Epidermal melanocyte (primary cell): ENCODE results near the gene PLCL2.

- RRBS, result no CpG with 5 or more reads among the region's 5 CpGs
Observed at GRCh38 chr3:16371474-16371847, 106.4 kb downstream of the OXNAD1 start.

DNA sequence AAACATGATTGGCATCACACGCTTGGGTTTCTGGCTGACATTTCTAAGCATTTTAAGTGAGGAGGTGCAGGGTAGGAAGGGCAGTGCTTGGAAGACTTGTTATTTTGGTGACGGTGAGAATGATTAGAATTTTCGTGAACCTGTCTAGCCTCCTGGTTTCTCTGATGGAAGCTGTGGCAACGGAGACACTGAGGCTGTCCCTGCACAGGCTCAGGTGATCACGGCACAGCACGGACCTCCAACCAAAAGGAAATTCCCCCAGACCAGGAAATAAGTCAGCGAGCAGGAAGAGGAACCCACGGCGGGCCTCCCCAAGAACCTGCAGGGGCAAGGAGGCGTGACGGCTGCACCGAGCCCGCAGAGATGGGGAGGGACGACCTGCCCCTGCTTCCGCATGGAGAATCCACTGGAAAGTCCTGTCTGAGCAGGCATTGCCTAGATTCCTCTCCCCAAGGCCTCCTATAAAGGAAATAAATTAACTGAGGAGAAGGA is 109.6 kb downstream of the OXNAD1 start:
- RRBS, result no CpG with 5 or more reads among the region's 15 CpGs

DNA sequence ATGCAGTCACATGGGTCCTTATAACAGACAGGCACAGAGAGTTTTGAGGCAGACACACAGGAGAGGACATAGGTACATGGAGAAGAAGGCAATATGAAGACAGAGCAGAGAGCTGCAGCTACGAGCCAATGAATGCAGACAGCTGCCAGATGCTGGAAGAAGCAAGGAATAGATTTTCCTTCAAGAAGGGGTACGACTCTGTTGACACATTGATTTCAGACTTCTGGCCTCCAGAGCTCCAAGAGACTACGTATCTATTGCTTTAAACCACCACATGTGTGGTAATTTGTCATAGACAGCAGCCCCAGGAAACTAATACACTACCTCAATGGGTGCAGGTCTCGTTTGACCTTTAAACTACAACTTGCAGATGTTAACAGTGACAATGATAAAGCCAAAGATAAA is 51.0 kb downstream of the RFTN1 start:
- RRBS, result no CpG with 5 or more reads among the region's 4 CpGs

GRCh38 chr3:16467370-16467897 is 46.1 kb downstream of the RFTN1 start:
- RRBS, result 74% methylated on average over 4 of the region's 10 CpGs

DNA sequence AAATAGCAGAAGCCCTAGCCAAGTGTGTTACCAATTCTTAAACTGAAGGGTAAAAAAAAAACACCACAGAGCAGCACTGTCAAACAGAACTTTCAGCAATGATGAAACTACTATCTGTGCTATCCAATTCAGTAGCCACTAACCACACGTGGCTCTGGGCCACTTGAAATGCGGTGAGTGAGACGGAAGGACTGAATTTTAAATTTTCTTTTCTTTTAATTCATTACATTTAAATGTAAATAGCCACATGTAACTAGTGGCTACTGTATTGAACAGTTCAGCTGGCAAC is 4.8 kb downstream of the RFTN1 start:
- RRBS, result no CpG with 5 or more reads among the region's 3 CpGs

GRCh38 chr3:16512647-16513400 is 675 bp downstream of the RFTN1 start:
- RRBS, result 5% methylated on average over 8 of the region's 48 CpGs

GRCh38 chr3:16842783-16843257 is 41.9 kb upstream of the PLCL2 start:
- RRBS, result no CpG with 5 or more reads among the region's 7 CpGs

GRCh38 chr3:16881813-16882798 is 2.6 kb upstream of the PLCL2 start:
- RRBS, result no CpG with 5 or more reads among the region's 9 CpGs

DNA sequence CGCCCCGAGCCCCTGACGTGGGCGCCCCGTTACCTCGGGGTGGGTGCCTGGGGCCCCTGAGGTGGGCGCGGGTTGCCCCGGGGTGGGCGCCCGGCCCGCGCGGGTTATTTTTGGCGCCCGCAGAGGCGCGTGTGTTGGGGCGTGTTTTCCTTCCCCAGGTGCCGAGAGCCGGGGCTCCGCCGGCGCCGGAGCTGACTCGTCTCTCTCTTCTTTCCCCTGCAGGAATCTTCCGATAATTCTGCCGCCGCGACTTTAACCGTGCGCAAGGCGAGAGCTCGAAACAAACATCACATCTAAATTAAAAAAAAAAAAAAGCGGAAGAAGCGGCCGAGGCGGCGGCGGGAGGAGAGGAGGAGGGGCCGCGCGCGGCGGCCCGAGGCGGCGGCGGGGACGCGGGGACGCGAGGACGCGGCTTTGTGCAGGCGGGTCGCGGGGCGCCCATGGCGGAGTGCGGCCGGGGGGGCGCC is at the start of gene PLCL2:
Gene PLCL2 (plus strand): TSS at position 356 of the 467 bp plus-strand sequence.
- RRBS, result 3% methylated on average over 16 of the region's 63 CpGs

GRCh38 chr3:16900738-16901501 is 16.2 kb downstream of the PLCL2 start:
- RRBS, result no CpG with 5 or more reads among the region's 4 CpGs

GRCh38 chr3:17087947-17088414 is 203.2 kb downstream of the PLCL2 start:
- RRBS, result no CpG with 5 or more reads among the region's 3 CpGs

GRCh38 chr3:17182816-17183320 is 298.1 kb downstream of the PLCL2 start:
- RRBS, result no CpG with 5 or more reads among the region's 4 CpGs

DNA sequence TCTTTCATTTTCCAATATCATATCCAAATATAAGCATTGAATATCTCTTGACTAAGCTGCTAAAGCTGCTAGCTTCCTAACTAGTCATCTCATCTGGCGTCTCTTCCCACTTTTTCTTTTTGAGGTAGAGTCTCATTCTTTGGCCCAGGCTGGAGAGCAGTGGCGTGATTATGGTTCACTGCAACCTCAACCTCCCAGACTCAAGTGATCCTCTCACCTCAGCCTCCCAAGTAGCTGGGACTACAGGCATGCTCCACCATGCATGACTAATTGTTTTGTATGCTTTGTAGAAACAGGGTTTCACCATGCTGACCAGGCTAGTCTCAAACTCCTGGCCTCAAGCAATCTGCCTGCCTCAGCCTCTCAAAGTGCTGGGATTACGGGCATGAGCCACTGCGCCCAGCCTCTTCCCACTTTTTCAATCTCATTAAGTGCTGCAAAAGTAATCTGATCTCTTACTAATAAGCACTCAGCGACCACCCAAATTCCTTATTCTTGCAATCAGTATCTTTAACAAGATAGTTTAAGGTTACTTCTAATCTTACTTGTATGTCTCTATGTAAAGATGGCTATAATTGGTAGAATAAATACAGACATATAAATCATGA is 132.2 kb downstream of the TBC1D5 start:
- RRBS, result no CpG with 5 or more reads among the region's 5 CpGs

DNA sequence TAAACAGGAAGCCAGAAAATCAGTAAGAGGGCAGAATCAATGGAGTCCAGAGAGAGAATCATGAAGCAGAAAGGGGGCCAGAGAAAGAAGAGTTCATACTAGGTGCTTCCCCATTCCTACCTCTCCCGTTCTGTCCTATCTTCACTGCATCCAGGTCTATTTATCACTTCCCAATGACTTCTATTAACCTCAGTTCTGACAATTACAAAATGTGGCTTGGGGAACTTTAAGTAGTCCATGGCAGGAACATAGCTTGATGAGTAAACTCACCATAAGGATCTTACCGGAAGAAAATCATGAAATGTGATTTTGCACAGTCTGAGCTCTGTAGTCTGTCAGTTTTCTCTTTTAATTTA is 9.4 kb downstream of the TBC1D5 start:
- RRBS, result no CpG with 5 or more reads among the region's 2 CpGs

- RRBS, result no CpG with 5 or more reads among the region's 1 CpG
Observed at GRCh38 chr3:17845204-17845415, 102.7 kb upstream of the TBC1D5 start.

DNA sequence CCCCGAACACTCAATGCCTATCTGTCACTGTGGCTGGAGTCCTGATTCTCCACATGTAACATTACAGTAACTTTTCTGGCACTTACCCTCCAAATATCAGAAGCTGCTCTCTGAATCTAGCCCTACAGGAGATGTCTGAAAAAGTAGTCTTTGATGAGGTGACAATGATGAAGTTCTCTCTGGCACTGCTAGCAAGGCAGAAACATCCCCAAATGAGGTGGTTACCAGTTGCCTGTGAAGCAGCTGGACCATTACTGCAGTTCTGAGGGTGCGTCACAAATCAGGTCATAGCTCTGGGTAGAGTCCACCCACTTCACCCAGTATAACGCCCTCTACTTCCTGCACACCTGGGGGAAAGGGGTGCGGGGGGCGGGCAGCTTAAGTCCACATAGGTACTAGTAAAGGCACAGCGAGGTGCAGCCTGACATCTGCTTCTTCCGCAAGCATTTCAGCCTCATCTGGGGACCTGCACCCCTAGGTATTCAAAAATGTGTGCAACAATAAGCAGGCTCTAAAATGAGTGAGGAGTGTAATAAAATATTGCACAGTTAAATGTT is 13.4 kb upstream of the SATB1 start:
- RRBS, result no CpG with 5 or more reads among the region's 7 CpGs

- RRBS, result no CpG with 5 or more reads among the region's 6 CpGs
Observed at GRCh38 chr3:18725417-18726345, 300.5 kb upstream of the SATB1 start.

GRCh38 chr3:19103520-19103983 is 44.8 kb upstream of the KCNH8 start:
- RRBS, result no CpG with 5 or more reads among the region's 3 CpGs

DNA sequence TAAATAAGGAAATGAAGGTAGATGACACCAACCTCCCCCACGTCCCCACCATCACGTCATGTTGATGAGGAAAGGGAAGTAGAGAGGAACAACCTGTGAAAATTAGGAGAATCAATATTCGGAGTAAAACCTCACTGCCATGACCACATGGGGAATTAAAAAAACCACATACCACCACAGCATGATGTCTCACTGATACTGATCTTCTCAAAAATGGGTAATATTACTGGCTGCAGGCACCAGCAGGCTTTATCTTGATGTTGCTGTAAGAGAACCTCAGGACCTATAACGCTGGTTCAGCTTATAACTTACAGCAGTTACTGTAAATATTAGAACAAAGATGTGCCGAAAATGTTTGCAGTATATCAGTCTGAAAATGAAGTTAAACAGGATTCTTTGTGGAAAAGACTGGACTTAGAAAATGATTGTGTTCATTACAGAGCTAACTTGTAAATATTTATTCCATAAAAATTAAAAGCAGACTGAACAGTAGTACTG is 64.1 kb downstream of the KAT2B start:
- RRBS, result no CpG with 5 or more reads among the region's 5 CpGs

- RRBS, result no CpG with 5 or more reads among the region's 4 CpGs
Observed at GRCh38 chr3:21645497-21646042, 105.4 kb downstream of the ZNF385D start.